HTERT-HM (cell line): Measurements from ENCODE around the gene LEKR1.

DNA sequence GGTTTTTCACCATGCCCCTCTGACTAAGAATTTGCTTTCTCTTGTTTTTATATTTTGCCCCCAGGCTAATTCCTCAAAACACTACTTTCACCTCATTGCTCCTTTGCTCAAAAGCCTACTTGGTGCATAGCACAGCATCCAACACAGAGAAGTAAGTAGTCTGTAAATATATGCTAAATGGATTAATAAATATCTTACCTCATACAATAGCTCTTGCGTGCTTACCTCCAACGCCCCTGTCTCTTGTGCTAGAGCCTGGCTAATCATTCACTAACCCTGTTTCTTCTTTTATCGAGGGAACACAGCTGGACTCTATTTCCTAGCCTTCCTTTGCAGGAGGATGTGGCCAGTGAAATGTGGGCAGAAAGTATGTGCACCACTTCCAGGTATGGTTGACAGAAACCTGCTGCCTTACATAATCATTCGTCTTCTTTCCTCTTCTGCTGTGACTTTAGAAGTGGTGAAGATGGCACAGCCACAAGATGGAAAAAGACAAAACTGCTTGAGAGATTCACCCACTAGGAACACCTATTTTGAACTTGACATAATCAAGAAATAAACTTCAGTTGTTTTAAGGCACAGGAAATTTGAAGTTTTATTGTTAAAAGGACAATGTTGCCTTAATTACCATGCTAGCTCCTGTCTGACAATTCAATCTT is 189.8 kb downstream of the PLCH1 start:
- RRBS, result no CpG with 5 or more reads among the region's 4 CpGs

GRCh38 chr3:156537856-156538491 is 16.9 kb downstream of the SSR3 start:
- RRBS, result no CpG with 5 or more reads among the region's 3 CpGs

- RRBS, result no CpG with 5 or more reads among the region's 6 CpGs
Observed at GRCh38 chr3:156542134-156543494, 12.3 kb downstream of the SSR3 start.

DNA sequence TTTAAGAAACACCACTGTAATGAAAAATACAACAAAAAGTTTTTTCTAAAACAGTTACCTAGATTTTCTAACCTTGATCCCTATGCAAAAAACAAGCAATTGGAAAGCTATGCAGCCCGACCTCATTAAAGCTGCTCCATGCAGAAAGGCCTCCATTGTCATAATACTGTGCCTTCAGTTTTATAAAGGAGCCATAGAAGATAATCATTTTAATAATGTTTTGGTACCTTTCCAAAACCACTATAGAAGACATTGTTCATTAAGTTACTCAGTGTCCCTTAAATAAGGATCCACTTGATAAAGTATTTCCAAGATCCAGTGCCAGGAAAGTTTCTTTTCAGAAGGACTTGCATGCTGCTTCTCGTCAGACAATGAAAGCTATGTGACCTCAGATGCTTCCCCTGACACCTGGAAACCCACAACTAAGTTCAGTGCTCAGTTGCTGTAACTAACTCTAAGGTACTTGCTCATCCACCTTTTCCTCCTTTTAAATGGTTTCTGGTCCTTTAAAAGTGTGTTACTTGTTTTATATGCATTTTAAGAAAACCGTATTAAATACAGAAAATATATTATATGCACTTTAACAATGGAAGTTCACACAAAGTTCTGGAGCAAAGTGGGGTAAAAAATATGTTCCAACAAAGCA is 7.3 kb downstream of the SSR3 start:
- RRBS, result no CpG with 5 or more reads among the region's 3 CpGs

DNA sequence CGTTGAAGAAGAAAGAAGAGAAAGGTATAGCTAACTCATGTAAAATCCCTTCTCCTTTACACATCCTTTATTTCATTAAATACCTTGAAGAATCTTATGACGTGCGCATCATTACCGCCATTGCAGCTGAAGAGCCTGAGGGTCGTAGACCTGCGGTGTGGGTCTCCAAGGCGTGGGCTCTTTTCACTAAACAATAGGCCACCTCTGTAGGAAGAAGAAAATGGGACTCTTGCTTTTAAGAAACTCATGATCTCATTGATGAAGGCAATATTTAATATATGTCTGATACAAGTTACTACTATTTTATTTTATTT is 566 bp upstream of the SSR3 start:
- RRBS, result no CpG with 5 or more reads among the region's 7 CpGs

GRCh38 chr3:156658406-156658605 is 16.1 kb upstream of the TIPARP start:
- RRBS, result no CpG with 5 or more reads among the region's 2 CpGs

- RRBS, result no CpG with 5 or more reads among the region's 4 CpGs
Observed at GRCh38 chr3:156680992-156681632, 6.7 kb downstream of the TIPARP start.

DNA sequence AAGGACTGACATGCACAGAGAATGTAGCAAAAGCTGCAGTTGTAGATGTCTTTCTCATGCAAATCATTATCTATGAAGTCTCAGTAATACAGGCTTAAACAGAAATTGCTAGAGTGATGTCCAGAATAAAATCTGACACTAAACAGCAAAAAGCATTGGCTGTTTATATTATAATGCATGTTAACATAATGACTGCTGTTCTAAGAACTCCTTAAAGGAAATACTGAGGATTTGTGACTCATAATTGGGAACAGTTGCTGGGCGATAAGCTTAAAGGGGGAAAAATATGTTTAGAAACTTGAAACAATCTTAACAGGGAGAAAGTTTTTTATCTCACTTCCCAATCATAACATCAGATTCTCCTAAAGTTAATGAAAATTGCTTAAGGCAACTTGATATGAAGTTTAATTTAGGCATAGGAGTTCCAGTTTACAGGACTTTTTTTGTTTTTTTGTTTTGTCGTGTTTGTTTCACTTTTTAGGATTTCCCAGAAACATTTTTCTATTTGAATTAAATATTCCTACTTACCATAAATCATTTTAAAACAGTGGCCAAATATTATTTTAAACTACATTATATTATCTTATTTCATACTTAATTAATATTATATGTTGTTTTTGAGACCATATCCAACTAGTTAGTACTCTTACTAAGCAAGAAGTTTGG is 17.6 kb downstream of the TIPARP start:
- RRBS, result no CpG with 5 or more reads among the region's 2 CpGs

DNA sequence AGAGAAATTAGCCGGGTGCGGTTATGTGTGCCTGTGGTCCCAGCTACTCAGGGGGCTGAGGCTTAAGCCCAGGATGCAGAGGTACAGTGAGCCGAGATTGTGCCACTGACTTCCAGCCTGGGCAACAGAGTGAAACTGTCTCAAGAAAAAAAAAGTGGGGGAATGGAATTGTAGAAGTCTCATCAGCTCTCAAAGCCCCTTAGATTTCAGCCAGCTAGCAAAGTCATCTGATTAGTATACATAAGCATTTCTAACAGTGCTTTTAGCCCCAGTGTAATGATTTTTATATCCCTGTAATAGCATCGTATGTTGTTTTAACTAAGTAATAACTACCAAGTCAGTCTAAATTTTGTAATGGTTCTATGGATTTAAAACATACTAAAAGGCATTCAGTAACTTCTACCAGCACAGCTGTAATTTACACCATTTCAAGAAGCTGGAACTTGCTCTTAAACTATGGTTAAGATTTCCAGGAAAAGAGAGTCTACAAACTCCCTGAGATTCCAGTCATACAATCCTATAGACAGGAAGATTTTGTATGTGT is 33.4 kb downstream of the TIPARP start:
- RRBS, result no CpG with 5 or more reads among the region's 4 CpGs

DNA sequence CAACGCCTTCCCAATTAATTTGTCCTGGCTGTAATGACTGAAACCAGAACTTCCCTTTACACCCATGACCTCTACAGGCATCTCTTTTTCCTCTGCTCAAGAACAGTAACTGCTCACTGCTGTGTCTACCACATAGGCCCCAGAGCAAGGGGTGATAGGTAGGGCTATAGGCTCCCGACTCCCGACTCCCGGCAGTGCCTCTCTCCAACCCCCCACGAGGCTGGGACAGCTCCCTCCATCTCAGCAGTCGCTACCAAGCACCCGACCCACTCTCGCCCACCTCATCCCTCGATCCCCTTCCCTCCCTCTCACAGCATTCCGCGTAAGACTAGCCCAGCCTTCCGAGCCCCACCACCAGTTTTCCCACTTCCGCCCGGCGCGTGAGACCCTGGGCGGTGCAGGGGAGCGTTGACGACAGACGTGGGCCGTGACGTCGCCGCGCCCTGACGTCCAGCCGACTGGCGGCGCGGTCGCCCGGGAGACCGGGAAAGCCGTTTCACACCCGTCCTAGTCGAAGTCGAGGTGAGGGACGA is at the start of gene LEKR1:
LEKR1 (plus strand) TSS at position 499 of the 533 bp plus-strand sequence.
- RRBS, result under 1% methylated on average over 17 of the region's 38 CpGs

DNA sequence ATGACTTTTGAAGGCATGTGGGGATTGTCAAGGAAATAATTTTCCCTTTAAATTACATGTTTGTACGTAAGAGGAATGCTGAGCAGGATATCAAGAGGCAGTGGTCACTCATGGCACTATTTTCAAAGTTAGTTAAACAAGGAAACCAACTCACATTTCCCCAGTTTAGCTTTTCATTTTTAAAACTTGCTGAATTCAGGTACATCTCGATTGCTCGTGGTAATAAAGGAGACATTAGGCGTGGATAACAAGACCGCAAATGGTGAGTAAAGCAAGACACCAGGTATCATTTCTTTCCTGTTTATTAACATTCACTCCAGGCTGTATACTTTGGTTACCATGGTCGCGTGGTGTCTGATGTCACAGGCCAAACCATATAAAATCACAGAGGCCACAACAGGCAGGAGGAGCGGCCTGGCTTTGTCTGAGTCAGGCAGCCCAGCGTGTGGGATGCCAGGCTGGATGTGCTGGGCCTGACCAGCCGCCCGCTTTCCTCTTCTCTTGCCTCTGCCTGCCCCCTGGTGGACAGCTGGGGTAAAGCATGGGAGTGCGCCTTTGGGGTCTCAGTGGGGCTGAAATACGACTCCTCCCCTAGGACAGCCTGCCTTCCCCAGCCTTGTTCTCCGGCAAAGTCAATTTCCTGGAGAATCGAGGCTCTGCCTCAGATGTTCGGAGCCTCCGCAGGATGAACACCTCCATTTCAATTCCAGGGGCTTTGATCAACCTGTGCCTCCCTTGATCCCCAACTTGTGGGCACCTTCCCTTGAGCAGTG is 78.4 kb downstream of the CCNL1 start:
- RRBS, result no CpG with 5 or more reads among the region's 17 CpGs

DNA sequence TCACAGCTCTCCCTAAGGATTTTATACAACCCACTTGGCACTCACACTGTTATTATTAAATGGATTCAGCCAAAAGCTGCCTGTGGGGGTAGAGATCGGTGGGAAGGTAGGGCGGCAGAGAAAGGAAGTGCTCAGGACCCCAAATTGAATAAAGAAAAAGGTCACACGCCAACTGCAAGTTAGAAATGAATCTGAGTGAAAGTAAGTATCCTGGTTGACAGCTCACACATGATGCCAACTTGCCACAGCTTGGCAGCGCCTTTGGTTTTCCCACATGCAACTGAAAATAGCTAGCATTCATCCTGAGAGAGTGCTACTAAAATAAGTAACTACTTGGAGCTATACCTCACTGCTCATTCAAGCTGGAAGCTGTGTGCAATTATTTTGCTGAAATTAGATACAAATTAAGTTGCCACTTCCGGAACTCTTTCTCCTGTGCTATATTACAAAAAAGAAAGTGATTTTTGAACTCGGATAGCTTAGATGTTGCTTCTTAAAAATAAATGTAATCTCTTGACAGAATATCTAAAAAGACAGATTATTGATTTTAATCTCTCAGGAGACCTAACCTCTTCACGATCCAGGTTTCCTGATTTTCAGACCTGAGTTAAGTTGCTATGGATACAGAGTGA is 73.5 kb downstream of the CCNL1 start:
- RRBS, result no CpG with 5 or more reads among the region's 7 CpGs

DNA sequence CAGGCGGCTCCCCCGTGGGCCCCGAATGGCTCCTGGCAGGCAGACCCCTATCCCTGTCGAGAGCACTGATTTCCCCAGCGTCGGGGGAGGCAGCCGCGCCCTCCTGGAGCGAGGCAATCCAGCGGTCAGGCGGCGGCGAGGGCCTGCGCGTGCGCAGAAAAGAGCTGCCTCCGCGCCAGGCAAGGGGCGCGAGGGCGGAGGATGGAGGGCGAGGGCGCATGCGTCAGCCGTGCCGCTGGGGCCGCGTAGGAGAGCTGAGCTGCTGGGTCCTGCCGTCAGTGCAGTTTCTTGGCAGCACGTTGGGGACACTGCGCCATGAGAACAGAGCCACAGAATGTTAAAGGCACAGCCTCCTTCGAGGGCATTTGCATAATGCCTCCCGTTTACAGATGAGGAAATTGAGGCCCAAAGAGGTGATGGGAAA is 70.9 kb downstream of the CCNL1 start:
- RRBS, result no CpG with 5 or more reads among the region's 33 CpGs

- RRBS, result no CpG with 5 or more reads among the region's 7 CpGs
Observed at GRCh38 chr3:157128182-157128885, 31.6 kb downstream of the CCNL1 start.

- RRBS, result no CpG with 5 or more reads among the region's 14 CpGs
Observed at GRCh38 chr3:157129015-157129772, 30.8 kb downstream of the CCNL1 start.

GRCh38 chr3:157532318-157533005 is 29.2 kb upstream of the VEPH1 start:
- RRBS, result no CpG with 5 or more reads among the region's 6 CpGs

- RRBS, result no CpG with 5 or more reads among the region's 17 CpGs
Observed at GRCh38 chr3:158019974-158020546, 86.2 kb downstream of the SHOX2 start.

DNA sequence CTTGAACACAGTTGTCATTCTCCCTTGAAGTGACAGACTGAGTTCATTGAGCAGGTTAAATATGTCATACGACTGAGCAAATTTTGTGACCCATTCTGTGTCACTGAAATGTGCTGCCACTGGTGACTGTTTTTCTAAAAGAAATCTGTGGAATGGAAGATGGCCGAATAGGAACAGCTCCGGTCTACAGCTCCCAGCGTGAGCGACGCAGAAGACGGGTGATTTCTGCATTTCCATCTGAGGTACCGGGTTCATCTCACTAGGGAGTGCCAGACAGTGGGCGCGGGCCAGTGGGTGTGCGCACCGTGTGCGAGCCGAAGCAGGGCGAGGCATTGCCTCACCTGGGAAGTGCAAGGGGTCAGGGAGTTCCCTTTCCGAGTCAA is 10.0 kb upstream of the GFM1 start:
- RRBS, result no CpG with 5 or more reads among the region's 16 CpGs

DNA sequence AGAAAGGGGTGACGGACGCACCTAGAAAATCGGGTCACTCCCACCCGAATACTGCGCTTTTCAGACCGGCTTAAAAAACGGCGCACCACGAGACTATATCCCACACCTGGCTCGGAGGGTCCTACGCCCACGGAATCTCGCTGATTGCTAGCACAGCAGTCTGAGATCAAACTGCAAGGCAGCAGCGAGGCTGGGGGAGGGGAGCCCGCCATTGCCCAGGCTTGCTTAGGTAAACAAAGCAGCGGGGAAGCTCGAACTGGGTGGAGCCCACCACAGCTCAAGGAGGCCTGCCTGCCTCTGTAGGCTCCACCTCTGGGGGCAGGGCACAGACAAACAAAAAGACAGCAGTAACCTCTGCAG is 9.6 kb upstream of the GFM1 start:
- RRBS, result no CpG with 5 or more reads among the region's 17 CpGs

GRCh38 chr3:158731593-158731970 is 675 bp downstream of the RARRES1 start:
- RRBS, result no CpG with 5 or more reads among the region's 14 CpGs